Right lobe of liver (tissue), 4 donors: Measurements from ENCODE around the gene MORF4L1.

DNA sequence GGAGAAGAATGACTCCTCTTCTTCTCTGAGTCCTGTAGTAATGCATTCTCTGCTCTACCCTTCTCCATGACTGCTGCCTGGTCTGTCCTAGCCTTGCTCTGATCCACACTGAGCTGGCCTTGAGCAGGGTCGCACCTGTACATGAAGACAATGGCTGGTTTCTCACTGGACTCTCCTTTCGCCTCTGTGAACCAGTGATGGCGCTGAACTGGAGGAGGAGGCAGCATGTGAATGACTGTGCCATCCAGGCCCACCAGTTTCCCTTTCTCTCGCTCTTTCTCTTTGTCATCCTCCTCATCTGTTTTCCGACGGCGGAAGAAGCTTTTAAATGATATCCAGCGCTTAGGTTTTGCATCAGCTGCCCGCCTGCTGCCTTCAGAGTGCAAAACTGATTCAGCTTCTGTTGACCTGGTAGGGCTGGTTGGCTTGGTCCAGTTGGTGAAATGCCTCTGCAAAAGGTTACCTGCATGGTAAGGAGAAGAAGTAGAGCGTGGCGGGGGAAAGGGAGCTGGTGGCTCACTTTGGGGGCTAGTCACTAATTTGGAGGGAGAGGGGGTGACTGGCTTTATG lies 108.0 kb upstream of the TSPAN3 start:
- PRO-cap, 4 experiments: no peak in any of the 4 experiments
- RAMPAGE, long total RNA, 2 experiments: no peak in any of the 2 experiments

- PRO-cap, 4 experiments: no peak in any of the 4 experiments
- RAMPAGE, long total RNA, 2 experiments: no peak in any of the 2 experiments
These were observed 10.1 kb downstream of the PEAK1 start for GRCh38 chr15:77409908-77410107.

- PRO-cap, 4 experiments: no peak in any of the 4 experiments
- RAMPAGE, long total RNA, 2 experiments: no peak in any of the 2 experiments
These were observed 66.3 kb downstream of the HMG20A start for GRCh38 chr15:77486919-77487554.

DNA sequence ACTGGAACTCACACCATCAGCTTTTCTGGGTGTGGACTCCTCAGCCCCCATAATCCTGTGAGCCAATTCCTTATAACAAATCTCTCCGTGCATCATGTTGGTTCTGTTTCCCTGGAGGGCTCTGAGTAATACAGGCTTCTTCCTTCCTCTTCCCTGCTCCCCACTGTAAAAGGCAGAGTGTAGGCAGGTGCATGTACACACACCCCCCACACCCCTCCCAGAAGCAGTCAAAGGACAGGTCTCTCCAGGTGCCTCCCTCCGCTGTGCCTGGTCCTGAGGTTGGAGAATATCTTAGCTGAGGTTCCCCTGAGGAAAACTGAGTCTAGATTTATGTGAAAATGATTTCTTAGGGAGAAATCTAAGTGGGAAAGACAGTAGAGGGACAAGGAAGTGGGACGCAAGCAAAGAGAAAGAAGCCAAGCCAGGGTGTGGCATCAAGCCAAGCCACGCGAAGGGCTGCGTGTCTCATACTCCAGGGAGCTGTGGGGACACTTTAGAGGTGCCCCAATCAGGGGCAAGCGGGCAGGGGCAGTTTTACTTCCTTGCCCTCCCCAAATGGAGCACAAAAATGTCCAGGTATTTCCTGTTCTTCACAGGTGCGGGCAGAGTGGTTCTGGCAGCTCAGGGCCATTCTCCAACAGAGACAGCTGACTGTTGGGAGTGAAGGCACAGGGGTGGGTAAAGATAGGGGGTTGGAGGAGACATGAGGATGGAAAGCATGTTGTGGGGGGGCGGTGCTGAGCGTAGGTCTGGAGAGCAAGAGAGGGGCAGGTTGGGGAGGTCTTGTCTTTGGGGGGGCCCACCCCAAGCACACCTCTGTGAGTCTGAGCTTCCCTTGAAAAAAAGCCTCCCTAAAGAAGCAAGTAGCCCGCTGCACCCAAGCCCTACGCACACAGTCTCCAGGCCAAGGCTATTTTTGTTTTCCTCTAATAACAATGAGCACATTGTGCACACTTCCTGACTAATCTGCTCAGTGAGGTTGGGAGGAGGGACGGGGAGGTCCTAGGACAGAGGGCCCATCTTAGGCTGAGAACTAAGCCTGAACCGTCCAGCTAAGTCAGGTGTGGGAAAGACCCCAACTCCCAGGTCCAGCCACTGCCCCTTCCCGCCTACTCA lies 86.8 kb downstream of the HMG20A start:
- PRO-cap, 4 experiments: peak in 3 of 4 experiments; most common plus-strand start position 973 of the sequence (in 3); most common minus-strand start position 901 of the sequence (in 2)
- RAMPAGE, long total RNA, 2 experiments: no peak in any of the 2 experiments

GRCh38 chr15:77542982-77544029 lies 89.4 kb downstream of the LINGO1 start:
- PRO-cap, 4 experiments: peak in 4 of 4 experiments; most common minus-strand start chr15:77543468 (in 4)
- RAMPAGE, long total RNA, 2 experiments: no peak in any of the 2 experiments

GRCh38 chr15:77596848-77597413 lies 35.8 kb downstream of the LINGO1 start:
- PRO-cap, 4 experiments: no peak in any of the 4 experiments
- RAMPAGE, long total RNA, 2 experiments: no peak in any of the 2 experiments

- PRO-cap, 4 experiments: no peak in any of the 4 experiments
- RAMPAGE, long total RNA, 2 experiments: no peak in any of the 2 experiments
These were observed 83.5 kb downstream of the TBC1D2B start for GRCh38 chr15:77993909-77994553.

DNA sequence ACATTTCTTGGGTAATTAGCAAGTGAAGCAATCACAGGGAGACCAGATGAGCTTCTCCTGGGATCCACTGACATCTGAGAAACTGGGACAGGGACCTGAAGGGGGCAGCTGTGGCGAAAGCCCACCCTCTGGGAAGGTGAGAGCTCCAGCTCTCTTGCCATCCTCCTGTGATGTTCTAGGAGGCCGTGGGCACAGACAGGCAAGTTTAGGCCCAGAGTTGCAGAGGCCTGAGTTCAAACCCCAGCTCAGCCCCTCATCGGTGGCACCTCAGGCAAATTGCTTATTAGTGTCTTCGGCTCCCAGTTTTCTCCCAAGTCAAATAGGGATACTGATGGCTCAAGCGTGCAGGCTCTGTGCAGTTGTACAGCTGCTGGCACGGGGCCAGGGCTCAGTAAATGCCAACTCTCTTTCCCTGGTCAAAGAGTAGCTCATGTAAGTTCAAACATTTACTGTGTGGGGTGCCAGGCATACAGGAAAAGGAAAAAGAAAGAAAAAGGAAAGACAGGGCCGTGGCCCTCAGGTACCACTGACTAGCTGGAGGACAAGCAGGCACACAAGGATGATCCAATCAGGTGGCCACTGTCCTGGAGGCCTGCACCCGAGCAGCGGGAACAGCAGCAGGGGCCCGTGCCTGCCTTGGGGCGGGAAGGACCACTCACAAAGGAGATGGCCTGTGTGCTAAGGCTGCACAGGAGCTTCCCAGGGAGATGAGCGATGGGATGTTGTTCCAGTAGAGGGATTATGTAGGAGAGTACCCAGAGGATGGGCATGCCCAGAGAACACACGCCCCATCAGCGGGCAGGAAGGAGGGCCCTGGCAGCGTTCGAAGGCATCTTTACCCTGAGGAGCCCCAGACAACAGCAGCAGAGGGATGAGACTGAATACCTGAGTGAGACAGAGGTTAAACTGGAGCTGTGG lies 70.9 kb downstream of the TBC1D2B start:
- PRO-cap, 4 experiments: peak in 3 of 4 experiments; most common plus-strand start position 526 of the sequence (in 2); most common minus-strand start position 317 of the sequence (in 3)
- RAMPAGE, long total RNA, 2 experiments: no peak in any of the 2 experiments

DNA sequence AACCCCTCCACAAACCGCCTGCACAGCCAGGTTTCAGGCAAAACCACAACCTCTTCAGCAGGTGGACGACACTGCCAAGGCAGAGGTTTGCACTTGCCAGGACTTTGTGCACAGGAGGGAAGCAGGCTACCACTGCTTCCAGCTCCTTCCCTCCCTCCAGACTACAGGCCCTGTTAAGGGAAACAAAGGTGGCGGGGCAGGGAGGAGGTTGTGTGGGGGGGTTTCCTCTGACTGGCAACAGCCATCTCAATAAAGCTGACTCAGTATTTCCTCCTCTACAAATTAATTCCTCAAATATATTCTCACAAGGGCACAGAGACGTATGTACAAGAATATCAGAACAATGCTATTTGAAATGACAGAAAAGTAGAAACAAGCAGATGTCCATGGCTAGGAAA lies 42.1 kb downstream of the TBC1D2B start:
- PRO-cap, 4 experiments: peak in 4 of 4 experiments; most common plus-strand start position 107 of the sequence (in 1); most common minus-strand start position 163 of the sequence (in 3)
- RAMPAGE, long total RNA, 2 experiments: no peak in any of the 2 experiments

DNA sequence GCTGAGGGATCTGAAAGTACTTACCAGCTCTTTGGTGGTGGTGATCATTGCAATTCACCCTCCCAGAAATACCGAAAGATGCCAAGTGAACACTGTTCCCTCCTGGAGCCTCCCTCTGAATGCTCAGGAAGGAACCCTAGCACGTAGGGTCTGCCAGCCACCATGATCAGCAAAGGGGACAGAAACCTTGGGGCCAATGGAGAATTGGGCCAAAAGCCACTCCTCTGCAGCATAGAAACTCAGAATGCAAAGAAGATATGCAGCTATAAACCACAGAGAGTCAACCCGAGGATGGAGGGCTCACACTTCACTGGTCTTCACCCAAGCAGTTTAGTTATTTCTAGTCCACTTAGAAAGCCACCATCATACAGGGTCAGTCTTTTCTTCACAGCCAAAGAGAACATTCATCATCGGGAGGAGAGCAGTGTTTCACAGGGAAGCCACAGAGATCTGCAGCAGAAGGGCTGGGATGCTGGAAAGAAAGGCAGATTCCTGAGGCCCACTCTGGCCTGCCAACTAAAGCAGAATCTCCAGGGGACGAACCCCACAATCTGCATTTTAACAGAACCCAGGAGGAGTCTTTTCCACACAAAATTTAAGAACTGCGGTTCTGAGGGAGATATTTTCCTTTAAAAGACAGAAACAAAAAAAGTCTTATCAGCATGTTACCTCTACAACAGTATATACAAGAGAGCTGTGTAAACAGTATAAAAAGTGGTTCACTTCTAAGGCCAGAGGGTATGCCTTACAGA lies 11.3 kb downstream of the TBC1D2B start:
- PRO-cap, 4 experiments: no peak in any of the 4 experiments
- RAMPAGE, long total RNA, 2 experiments: no peak in any of the 2 experiments

GRCh38 chr15:78203114-78203847 lies 31.1 kb downstream of the ACSBG1 start:
- PRO-cap, 4 experiments: no peak in any of the 4 experiments
- RAMPAGE, long total RNA, 2 experiments: no peak in any of the 2 experiments

DNA sequence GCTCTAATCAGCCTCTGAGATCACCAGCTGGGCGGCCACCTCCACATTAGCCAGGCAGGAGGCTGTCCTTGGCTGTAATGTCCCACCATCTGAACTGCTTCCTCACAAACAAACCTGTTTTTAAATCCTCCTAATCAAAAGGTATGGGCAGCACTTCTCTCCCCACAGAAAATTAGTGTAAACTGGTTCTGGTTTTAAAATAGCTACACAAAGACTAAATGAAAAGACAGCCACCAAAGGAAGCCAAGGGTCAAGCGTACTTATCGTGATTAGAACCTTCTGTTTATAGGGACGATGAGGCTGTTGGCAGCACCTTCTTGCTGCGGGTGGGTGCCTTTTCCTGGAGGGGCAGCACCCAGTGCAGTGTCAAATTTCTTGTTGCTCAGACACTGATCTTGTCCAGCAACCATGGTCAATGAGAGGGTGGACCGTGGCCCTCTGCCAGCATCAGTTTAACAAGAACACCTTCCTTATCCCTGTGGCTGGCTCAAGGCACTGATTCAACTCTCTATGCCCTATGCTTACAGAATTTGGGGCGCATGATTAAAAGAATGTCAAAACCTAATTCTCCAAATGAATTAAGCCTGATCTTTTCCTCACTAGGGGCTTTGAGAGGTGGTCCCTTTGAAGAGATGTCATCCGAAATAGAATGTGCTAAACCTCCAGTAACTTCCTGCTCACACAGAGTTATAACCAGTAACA lies 24.4 kb downstream of the ACSBG1 start:
- PRO-cap, 4 experiments: no peak in any of the 4 experiments
- RAMPAGE, long total RNA, 2 experiments: no peak in any of the 2 experiments

DNA sequence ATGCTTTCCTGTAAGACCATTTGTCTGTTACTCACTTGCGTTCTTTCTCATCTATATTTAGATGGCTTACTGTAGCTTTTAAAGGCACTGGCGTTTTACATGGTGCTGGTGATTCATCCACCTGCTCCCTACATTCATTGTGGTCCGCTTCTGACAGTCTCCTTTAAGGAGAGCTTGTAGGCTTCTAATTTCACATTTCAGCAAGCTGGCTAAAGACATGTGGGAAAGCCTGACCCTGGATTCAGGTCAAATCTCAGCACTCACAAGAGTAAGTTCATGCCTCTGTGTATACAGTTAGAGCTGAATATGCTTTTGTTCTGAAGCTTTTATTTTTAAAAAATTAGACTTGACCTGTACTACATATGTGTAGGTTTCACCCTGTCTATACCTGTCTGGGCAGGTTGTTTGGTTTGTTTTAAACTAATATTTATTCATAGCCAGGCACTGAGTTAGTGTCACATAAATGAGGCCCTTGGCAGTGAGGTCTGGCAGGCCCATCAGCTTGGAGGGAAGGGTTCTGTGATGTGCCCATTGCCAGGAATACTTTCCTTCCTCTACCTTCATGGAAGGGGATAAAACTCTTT lies 1.8 kb downstream of the DNAJA4 start:
- PRO-cap, 4 experiments: no peak in any of the 4 experiments
- RAMPAGE, long total RNA, 2 experiments: no peak in any of the 2 experiments

DNA sequence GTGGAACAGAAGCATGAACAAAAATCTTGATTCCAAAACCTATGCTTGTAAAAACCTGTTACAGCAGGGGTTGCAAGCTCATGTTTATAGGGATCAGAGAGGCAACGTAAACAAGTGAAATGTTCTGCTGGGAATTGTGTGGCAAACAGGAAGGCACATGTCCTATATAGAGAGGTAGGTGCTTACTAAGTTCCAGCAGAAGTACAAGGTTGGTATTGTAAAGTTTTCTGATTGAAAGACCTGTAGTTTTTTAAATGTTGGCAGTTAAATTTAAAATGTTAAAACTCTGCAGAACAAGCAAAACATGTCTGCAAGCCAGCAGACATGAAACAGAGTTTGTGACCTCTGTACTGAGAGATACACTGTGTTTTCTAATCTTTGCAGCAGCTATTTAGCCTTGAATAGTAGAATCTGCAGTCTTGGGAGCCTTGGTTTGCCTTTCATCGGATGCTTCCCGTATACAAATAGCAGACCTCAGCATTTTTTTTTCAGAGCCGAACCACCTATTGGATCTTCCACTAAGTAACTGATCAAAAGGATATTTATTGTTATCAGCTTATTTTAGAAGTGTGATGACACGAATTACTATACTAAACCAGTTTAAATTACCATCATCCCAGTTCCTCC lies 11.4 kb downstream of the IREB2 start:
- PRO-cap, 4 experiments: no peak in any of the 4 experiments
- RAMPAGE, long total RNA, 2 experiments: no peak in any of the 2 experiments

- PRO-cap, 4 experiments: peak in 2 of 4 experiments; most common plus-strand start chr15:78541700 (in 1); most common minus-strand start chr15:78541597 (in 1)
- RAMPAGE, long total RNA, 2 experiments: no peak in any of the 2 experiments
These were observed 1.3 kb downstream of the PSMA4 start for GRCh38 chr15:78541480-78541986.

DNA sequence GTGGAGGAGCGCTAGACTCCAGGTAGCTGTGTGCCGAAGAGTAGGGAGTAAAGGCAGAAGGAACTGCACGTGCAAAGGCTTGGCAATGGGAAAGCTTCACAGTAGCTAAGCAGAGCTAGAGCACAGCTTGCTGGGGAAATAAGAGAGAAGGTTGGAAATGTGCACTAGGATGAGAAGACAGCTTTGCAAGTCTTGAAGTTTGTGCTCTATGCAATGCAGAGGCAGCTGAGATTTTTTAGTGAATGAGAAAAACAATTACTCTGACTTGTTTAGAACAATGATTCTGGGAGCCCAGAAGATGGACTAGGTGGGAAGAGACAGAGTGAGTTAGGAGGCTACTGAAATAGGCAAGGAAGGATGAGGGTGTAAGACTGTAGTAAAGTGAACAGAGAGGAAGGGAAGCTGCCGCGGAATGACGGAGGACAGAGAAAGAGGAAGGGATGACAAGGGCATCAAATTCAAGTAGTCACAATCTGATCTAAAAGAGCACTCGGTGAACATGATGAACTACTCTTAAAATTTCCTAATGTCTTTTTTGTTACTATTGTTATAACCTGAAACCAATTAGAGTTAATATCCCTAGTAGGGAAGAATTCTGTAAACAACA lies 12.5 kb upstream of the CHRNA5 start:
- PRO-cap, 4 experiments: no peak in any of the 4 experiments
- RAMPAGE, long total RNA, 2 experiments: no peak in any of the 2 experiments

GRCh38 chr15:78761348-78762194 lies 49.7 kb downstream of the ADAMTS7 start:
- PRO-cap, 4 experiments: peak in 1 of 4 experiments; most common plus-strand start chr15:78761788 (in 1)
- RAMPAGE, long total RNA, 2 experiments: no peak in any of the 2 experiments

GRCh38 chr15:78872737-78873768 lies at the start of gene MORF4L1:
Gene MORF4L1, plus strand, starts transcription at chr15:78872890.
- PRO-cap, 4 experiments: peak in 4 of 4 experiments; most common plus-strand start chr15:78872890 (in 2); most common minus-strand start chr15:78872877 (in 4)
- RAMPAGE, long total RNA, 2 experiments: start-site peak on the plus strand in 2 of 2 experiments, at chr15:78872852-78873162 at its widest, 496 to 929 reads per replicate

DNA sequence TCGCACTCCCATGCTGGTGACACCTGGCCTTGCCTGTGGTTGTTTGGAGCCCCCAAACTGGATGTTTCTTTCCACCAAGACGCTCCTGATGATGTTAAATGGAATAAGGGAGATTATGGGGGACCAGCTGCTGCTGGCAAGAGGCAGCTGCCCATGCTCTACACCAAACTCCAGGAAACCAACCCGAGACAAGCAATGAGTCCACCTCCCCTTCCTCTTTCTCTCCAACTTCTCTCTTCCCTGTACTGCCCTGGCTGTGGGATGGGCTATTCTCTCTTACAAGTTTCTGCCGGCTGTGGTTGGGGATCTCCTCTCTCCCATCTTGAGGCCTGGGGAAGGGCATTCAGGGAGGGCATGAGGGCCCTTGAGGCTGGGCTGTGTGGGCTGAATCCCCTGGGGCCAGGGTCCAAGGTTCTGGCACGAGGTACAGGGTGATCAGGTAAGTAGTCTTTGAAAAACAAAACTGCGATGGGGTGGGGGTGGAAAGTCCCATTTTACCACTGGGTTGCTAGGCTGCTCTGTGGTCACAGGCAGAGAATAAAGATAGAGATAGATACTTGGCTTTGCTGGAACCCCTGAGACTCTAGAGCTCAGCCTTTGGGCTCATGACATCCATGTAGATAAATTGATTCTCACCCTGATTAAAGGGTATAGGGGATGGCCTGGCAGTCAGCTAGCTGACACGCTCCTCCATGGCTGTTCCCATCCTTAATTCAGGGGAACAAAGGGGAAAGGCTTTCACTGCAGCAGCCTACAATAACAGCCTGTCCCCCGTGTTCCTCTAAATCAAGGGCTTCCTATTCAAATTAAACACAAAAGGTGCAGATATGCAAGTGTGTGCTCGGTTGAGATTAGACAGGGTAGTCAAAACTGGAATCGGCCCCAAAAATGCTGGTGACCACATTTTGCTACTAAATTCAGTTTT lies 32.4 kb upstream of the CTSH start:
- PRO-cap, 4 experiments: peak in 1 of 4 experiments; most common plus-strand start position 281 of the sequence (in 1)
- RAMPAGE, long total RNA, 2 experiments: no peak in any of the 2 experiments

DNA sequence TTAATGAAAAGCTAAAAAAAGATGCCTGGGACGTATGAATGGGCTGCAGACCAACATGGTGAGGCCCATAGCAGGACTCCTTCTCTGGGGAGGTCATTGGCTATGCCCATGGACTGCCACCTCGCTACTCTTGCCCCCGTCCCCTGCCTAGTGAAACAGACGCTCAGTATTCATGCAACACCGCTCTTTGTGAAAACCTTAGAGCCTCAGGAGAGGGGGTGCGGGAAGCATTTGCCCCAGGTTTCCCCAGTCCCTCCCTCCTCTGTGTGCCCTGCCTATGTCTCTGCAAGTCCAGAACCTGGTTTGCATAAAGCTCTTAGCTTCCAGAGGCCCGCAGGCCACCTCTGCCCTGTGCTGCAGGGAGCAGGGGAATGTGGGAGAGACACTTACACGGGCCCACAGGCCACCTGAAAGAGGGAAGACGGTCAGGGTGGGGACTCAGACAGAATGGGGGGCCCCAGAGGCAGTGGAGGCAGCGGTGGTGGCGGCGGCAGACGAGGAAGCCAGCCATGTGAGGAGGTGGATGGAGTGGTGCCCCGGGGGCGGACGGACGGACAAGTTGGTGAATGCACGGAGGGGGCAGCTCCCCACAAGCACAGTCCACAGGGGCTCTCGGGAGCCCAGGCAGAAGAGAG lies 33.8 kb upstream of the CTSH start:
- PRO-cap, 4 experiments: no peak in any of the 4 experiments
- RAMPAGE, long total RNA, 2 experiments: no peak in any of the 2 experiments